GM12891 (cell line): Measurements from ENCODE around the genes KHDC1, CD109, COX7A2 and MYO6.

GRCh38 chr6:71585055-71585394 is 296.4 kb downstream of the OGFRL1 start:
- RRBS, result no CpG with 5 or more reads among the region's 16 CpGs

- RRBS, result no CpG with 5 or more reads among the region's 6 CpGs
These were observed 308.4 kb upstream of the KCNQ5 start for GRCh38 chr6:72313438-72313801.

- RRBS, result 1% methylated on average over 31 of the region's 61 CpGs
These were observed at the start of gene KHDC1 for GRCh38 chr6:73262726-73263540. Gene KHDC1 (minus strand): TSS chr6:73263196.

- RRBS, result no CpG with 5 or more reads among the region's 8 CpGs
These were observed 44.8 kb downstream of the DPPA5 start for GRCh38 chr6:73309359-73309628.

DNA sequence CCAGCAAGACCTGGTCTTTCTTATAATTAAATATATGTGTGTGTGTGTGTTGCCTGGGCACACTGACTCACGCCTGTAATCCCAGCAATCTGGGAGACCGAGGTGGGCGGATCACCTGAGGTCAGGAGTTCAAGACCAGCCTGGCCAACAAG is 324 bp upstream of the CGAS start:
- RRBS, result no CpG with 5 or more reads among the region's 3 CpGs

GRCh38 chr6:73566654-73567766 is 46.2 kb upstream of the EEF1A1 start:
- RRBS, result no CpG with 5 or more reads among the region's 12 CpGs

- RRBS, result 2% methylated on average over 7 of the region's 68 CpGs
These were observed at the start of gene CD109 for GRCh38 chr6:73695457-73696746. Gene CD109 (plus strand): TSS chr6:73696203.

GRCh38 chr6:73887070-73887385 is 191.0 kb downstream of the CD109 start:
- RRBS, result no CpG with 5 or more reads among the region's 1 CpG

- RRBS, result no CpG with 5 or more reads among the region's 13 CpGs
These were observed 1.1 kb upstream of the COL12A1 start for GRCh38 chr6:75207032-75207369.

- RRBS, result 2% methylated on average over 7 of the region's 24 CpGs
These were observed 3.1 kb upstream of the COL12A1 start for GRCh38 chr6:75208765-75209547.

- RRBS, result 2% methylated on average over 7 of the region's 47 CpGs
These were observed at the start of gene COX7A2 for GRCh38 chr6:75243107-75244229. Gene COX7A2 (minus strand): TSS chr6:75243801.

GRCh38 chr6:75268083-75268455 is 16.5 kb downstream of the TMEM30A start:
- RRBS, result no CpG with 5 or more reads among the region's 2 CpGs

GRCh38 chr6:75278372-75278891 is 6.2 kb downstream of the TMEM30A start:
- RRBS, result no CpG with 5 or more reads among the region's 4 CpGs

GRCh38 chr6:75481429-75482353 is 11.9 kb downstream of the FILIP1 start:
- RRBS, result no CpG with 5 or more reads among the region's 4 CpGs

DNA sequence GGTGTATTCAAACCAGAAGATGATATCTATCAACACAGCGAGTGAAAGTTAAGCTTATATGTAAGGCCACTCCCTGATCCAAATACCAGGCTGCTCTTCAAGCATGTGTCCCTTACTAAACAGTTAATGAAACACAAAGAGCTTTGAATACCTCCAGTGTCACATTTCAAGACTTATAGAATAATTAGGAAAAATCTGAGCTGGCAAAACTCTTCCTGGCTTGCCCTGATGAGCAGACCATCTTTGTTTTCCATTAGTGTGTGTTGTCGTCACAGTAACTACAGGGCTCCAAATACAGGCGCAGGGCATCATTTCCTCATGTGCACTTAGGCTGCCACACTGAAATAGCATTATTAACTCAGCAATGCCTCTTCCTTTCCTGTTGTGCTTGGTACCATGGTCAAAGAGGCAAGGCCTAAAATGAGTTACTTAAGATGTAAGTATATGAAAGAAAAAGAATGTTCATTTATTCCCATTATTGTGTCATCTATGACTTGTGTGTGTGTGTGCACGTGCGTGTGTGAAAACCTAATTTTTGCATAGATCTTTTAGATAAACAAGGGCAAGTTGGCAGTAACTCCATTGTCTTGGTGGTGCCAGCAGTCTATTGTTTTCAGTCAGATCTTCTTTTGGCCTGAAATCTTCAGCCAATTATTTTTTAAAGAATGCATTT is 6.4 kb downstream of the FILIP1 start:
- RRBS, result no CpG with 5 or more reads among the region's 5 CpGs

- RRBS, result 1% methylated on average over 34 of the region's 82 CpGs
These were observed at the start of gene MYO6 for GRCh38 chr6:75748836-75749499. Gene MYO6 (plus strand): TSS chr6:75749239.

DNA sequence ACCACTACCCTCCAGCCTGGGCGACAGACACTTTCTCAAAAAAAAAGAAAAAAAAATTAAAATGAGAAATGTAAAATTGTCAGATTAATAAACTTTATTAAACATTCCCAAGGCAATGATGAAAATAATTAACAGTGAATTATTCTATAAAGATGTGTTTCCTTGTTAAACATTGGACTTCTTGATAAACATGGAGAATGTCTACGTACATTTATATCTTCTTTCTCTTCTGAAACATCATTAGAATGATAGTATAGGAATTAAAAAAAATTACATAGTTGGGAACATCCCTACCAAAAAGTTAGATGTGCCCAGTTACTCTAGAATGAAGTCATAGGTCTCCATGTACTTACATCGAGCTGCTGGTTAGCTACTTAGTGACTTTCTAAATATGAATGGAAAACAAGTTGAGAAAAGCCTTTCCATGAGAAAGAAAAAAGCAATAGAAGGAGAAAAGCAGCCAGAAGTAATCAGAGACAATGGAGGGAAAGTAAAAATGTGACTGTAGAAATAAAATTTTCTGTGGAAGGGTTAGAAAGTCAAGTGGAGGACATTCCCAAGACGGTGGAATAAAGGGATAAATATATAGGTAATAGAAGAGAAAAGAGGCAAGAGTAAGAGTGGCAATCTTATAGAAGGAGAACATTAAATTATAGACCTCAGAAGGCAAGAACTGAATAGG is 44.7 kb downstream of the MYO6 start:
- RRBS, result no CpG with 5 or more reads among the region's 4 CpGs

DNA sequence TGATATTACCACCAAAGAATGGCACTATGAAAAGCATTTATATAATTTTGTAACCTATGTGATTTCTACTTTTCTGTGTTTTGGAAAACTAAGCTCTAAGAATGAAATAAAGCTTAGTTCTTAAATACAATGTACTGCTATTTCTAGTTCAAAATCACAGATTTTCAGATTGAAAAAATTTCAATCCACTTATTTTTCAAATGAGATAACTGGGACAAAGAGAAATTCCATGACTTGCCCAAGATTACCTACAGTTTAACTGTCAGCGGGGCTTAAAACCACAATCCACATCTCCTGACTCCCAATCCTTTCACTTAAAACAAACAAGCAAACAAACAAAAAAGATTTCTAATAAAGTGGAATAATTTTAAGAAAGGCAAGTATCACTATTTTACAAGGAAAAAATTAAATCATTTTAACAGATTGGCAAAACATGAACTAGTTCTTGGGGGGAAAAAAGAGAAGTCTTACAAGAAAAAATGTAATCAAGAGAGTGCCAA is 4.2 kb downstream of the PHIP start:
- RRBS, result no CpG with 5 or more reads among the region's 1 CpG

- RRBS, result 5% methylated on average over 6 of the region's 51 CpGs
These were observed 490 bp downstream of the SH3BGRL2 start for GRCh38 chr6:79631383-79632254.

DNA sequence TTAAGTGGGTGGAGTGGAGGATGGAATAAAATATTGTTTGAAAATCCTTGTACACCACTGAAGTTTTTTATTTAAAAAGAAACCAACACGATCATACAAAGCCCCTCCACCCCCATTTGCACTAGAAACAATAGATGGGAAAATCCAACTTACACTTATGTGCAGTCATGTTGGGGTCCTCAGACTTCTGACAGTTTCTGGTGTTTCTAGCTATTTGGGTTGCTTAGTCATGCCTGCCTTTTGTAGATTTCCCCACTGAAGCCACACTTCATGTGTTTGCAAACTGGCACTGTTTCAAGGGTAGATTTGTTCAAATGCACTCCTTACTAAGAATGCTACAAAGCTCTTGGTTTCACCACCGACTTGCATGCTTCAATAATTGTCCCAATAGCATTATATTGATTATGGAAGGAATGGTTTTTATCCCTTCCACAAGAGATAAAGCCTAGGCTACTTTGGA is 1.4 kb downstream of the SH3BGRL2 start:
- RRBS, result no CpG with 5 or more reads among the region's 2 CpGs